Adrenal gland (tissue), 7 donors: ENCODE data around the gene CLCN6.

DNA sequence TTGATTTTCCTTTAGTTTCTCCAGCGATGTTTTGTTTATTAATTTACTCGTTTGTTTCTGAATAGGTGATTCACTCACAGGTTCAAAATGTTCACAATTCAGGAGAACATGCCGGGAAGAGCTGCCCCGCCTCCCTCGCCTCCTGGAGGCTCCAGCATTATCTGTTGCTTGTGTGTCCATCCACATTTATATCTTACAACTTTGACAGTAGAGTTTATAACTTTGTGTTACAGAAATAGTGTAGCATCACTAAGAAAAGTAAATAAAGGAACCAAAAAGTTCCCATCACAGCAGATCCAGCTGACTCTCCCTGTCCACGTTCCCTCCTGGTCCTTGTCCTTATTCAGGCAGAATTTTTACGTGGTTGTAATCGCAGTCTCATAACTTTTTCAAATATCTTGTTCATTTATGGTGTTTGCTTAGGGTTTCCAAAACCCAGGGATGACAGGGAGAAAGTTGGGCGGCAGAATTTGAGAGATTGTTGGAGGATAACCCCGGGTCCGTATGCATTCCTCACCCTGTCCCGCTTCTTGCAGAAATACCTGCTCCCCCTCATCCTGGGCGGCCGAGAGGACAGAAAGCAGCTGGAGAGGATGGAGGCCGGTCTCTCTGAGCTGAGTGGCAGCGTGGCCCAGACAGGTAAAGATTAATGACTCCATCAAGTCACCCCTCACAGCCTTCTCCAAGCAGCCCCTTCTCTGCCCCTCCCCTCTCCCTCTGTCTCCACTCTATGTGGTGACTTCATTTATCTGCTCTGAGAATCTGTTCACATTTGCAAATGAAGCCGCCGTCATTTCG, 147.9 kb downstream of the PEX14 start:
- PRO-cap, 3 experiments: no peak in any of the 3 experiments
- RAMPAGE, long total RNA, 4 experiments: no peak in any of the 4 experiments
- RRBS: no CpG with 5 or more reads among the region's 19 CpGs

- PRO-cap, 3 experiments: no peak in any of the 3 experiments
- RAMPAGE, long total RNA, 4 experiments: no peak in any of the 4 experiments
- RRBS: 93% methylated on average over 9 of the region's 35 CpGs
Measured at GRCh38 chr1:10660027-10660660, 136.3 kb downstream of the CASZ1 start.

DNA sequence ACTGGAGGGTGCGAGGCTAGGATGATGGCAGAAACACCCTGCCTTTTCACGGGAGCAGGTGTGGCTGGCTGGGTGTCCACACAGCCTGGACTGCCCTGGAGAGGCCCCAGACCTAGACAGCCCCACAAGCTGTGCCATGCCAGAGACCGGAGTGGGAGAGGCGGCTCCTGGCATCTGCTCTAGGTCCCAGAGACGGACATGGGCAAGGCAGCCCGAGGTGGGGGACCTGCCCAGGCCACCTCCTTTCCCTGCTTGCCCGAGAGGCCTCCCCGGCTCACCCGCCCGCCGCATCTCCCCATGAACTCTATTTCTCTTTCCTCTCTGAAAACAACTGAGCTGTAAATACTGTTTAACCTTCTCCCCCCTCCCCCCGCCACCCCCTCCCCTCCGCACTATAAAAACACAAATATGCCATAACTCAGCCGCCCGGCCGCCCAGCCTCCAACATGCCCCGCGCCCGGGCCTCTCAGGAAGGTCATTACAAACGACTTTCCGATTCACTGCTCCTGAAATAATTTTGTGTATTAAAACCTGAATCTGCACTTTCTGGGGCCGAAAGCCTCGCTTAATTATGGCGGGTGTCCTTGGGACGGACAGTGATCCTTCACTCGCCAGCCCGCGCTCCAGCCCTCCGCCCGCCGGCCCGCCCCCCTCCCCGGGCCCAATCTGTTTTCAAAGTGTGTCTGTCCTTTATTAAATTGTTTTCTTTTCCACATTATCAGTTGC, 124.4 kb downstream of the CASZ1 start:
- PRO-cap, 3 experiments: no peak in any of the 3 experiments
- RAMPAGE, long total RNA, 4 experiments: no peak in any of the 4 experiments
- RRBS: no CpG with 5 or more reads among the region's 33 CpGs

DNA sequence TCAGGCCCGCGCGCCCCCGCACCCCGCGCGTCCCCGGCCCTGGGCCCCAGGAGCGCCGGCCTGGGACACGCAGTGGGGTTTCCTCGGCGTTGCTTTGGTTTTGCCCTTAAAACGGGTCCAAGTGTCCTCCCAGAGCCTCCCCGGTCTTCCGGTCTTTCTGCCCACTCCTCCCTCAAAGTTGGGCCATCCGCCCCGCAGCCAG, 101.3 kb downstream of the CASZ1 start:
- PRO-cap, 3 experiments: peak in 2 of 3 experiments; most common plus-strand start position 49 of the sequence (in 2)
- RAMPAGE, long total RNA, 4 experiments: no peak in any of the 4 experiments
- RRBS: 3% methylated on average over 7 of the region's 18 CpGs

DNA sequence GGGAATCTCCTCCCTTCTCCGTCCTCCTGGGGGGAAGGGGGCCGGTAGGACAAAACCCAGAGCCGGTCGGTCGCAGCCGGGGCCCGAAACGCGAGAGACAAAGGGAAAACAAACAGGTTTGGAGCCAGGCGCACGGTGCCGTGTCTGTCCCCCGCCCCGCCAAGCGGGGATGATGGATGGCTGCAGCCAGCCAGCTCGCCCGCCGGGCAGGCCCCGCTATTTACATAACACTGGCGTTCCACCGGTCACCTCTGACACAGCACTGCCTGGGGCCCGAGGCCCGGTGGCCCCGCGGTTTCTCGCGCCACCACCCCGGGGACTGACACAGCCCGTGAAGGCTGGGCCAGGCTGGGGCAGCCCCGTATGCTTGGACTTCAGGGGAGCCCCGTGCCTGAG, 91.9 kb downstream of the CASZ1 start:
- PRO-cap, 3 experiments: peak in 3 of 3 experiments; most common plus-strand start position 254 of the sequence (in 1); most common minus-strand start position 171 of the sequence (in 3)
- RAMPAGE, long total RNA, 4 experiments: no peak in any of the 4 experiments
- RRBS: 62% methylated on average over 7 of the region's 31 CpGs

GRCh38 chr1:10774697-10775606, 21.5 kb downstream of the CASZ1 start:
- PRO-cap, 3 experiments: no peak in any of the 3 experiments
- RAMPAGE, long total RNA, 4 experiments: no peak in any of the 4 experiments
- RRBS: no CpG with 5 or more reads among the region's 21 CpGs

DNA sequence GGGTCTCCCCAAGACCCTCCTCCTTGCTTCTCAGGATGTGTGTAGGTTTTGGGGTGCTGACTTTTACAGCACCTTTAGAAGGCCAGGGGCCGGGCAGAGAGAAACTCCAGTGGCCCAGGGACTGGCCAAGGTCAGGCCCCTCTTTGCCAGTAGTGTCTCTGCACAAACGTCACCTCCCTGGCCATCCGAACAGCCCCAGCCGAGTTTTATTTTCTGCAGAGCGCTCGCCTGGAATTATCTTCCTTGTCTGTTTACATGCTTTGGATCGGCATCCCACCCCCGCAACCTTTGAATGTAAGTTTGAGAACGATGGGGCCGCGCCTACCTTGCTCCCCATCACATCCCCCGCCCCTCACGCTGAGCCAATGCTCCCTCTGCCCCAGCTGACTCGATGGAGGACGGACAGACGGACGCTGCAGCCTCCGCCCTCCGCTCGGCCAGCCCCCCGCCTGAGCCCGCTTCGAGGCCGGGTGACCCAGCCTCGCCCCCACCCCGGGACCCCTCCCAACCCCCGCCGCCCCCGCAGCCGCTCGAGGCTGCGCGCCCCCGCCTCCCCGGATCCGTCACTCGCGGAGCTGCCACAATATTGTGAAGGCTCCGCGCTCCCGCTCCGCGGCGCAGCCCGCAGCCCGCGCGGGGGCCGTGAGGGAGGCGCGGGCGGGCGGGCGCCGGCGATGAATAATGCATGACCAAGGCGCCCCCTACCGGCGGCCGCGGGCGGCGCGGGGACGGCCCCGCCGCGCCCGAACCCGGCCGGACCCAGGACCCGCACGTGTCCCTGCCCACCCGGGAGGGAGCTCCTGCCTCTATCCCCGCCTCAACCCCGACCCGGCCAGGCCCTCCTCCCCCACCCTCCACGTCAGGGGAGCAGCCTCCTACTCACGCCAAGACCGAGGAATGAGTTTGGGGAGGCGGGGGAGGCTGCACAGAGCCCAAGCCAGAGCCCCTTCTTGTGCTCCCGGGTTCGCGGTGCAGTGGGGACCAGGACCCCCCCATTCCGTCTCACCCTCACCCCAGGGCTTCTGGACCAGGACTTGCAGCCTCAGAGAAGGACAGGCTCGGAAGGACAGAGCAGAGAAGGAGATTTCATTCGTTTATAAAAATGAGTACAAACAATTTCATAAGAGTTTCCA, 70.5 kb upstream of the CASZ1 start:
- PRO-cap, 3 experiments: no peak in any of the 3 experiments
- RAMPAGE, long total RNA, 4 experiments: no peak in any of the 4 experiments
- RRBS: 2% methylated on average over 38 of the region's 87 CpGs

- PRO-cap, 3 experiments: no peak in any of the 3 experiments
- RAMPAGE, long total RNA, 4 experiments: no peak in any of the 4 experiments
- RRBS: no CpG with 5 or more reads among the region's 7 CpGs
Measured at GRCh38 chr1:11031470-11031972, 15.5 kb downstream of the MASP2 start.

DNA sequence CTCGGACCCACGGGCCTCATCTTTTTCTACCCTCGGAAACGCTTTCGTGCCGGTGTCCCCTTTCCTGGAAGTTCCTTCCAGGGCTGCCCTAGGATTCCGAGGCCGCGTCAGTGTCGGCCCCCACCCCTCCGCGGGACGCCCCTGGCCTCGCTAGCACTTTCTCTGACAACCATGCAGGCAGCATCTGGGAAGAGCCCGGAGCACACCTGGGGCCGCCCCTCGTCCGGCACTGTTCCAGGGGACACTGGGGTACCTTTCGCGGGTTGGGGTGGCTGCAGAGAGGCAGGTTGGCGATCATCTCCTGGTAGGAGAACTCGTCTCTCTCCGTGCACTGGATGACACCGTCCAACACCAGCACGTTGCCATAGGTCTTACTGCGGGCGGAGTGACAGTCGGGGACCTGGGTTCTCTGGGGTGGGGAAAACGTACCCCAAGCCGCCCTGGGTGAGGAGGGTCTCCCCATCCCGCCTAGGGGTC, 808 bp downstream of the SRM start:
- PRO-cap, 3 experiments: no peak in any of the 3 experiments
- RAMPAGE, long total RNA, 4 experiments: no peak in any of the 4 experiments
- RRBS: no CpG with 5 or more reads among the region's 31 CpGs

GRCh38 chr1:11060106-11060639, 355 bp upstream of the SRM start:
- PRO-cap, 3 experiments: peak in 3 of 3 experiments; most common plus-strand start chr1:11060213 (in 2)
- RAMPAGE, long total RNA, 4 experiments: no peak in any of the 4 experiments
- RRBS: 1% methylated on average over 13 of the region's 54 CpGs

DNA sequence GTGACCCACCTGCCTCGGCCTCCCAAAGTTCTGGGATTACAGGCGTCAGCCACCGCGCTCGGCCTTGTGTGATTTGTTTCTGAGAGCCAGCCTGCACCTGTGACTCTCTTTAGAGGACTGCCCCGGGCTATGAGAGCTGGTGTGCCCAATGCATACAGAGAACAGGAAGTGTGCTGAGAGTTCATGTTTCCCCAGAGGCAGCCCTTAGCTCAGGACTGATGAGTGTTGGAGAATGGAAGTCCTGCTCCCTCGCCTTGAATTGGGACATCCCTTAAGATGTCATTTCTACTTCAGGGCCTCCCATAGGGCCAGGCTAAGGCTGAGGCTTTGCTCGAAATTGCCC, 79.8 kb downstream of the UBIAD1 start:
- PRO-cap, 3 experiments: no peak in any of the 3 experiments
- RAMPAGE, long total RNA, 4 experiments: no peak in any of the 4 experiments
- RRBS: no CpG with 5 or more reads among the region's 8 CpGs

DNA sequence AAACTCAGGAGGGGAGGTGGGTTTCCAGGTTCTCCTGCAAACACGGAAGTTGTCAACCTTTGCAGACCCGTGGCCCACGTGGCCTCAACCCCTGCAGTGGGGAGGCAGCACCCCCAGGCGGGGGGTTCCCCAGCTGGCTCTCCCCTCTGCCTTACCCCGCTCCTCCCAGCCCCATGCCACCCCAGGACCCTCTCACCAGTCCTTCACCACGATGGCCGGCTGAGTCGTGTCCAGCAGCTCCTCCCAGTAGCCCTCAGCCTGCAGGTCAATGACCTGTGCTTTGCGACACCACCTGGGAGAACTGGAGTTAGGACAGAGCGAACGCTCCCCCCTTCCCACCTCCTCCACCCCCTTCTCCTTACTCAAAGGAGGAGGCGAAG, 4.7 kb downstream of the FBXO2 start:
- PRO-cap, 3 experiments: no peak in any of the 3 experiments
- RAMPAGE, long total RNA, 4 experiments: no peak in any of the 4 experiments
- RRBS: no CpG with 5 or more reads among the region's 12 CpGs

GRCh38 chr1:11653100-11653862, 948 bp downstream of the FBXO2 start:
- PRO-cap, 3 experiments: no peak in any of the 3 experiments
- RAMPAGE, long total RNA, 4 experiments: no peak in any of the 4 experiments
- RRBS: 18% methylated on average over 6 of the region's 17 CpGs

- PRO-cap, 3 experiments: peak in 3 of 3 experiments; most common plus-strand start chr1:11736870 (in 3); most common minus-strand start chr1:11736863 (in 3)
- RAMPAGE, long total RNA, 4 experiments: no peak in any of the 4 experiments
- RRBS: no CpG with 5 or more reads among the region's 16 CpGs
Measured at GRCh38 chr1:11736760-11737701, 1.1 kb downstream of the AGTRAP start.

DNA sequence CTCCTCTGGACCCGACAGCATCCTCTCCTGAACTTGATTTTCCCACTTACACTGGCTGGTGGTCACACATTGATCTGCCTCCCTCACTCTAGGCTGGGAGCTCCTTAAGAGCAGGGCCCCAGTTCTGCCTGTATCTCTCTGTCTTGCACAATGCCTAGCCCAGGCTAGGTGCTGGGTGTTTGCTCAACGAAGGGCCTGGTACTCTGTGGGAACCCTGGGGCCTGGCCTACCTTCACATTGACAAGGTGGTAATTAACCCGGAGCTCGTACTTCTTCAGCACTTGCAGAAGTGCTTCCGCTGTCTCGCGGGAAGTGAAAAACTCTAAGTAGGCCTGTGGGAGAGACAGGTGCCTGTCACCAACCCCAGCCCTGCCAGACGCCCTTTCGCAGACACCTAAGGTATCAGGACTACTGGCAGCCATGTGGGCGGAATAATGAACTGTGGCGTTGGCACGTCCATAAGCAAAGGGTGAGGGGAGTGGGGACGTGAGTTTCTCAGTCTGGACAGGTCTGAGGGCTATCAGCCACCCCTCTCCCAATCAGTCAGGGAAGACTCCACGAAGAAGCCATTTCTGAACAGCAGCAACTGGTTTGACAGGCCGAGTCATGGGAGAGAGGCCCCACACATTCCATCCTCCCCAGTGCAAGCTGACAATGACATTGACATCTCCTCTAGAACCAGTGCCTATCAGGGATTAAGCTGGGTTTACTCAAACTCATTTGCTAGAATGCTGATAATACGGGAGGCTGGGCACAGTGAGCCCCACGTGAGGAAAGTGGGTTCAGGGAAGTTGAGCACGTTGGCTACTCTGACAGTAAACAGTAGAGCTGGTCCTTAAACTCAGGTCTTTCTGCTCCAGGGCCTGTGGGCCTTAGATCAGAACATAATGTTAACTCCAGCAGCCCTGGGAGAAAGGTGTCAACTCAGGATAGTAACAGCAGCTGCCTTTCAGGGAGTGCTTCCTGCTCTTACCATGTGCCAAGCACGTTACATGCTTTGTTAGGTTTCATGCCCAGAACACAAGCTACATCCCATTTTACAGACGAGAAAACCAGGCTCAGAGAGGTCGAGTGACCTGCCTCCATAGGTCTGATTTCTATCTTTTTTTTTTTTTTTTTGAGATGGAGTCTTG, 13.3 kb downstream of the MTHFR start:
- PRO-cap, 3 experiments: no peak in any of the 3 experiments
- RAMPAGE, long total RNA, 4 experiments: no peak in any of the 4 experiments
- RRBS: no CpG with 5 or more reads among the region's 21 CpGs

DNA sequence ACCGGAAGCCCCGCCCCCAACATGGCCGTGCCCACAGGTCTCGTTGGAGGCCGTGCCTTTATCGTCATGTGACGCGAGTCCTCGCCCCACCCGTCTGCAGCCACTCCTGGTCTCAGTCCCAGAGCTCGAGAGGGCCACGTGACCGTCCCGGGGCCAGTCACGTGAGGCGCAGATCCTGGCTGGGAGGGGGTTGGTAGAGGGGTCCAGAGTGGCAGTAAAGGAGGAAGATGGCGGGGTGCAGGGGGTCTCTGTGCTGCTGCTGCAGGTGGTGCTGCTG, at the start of gene CLCN6:
Gene CLCN6, plus strand, starts transcription at position 156 of the 277 bp plus-strand sequence.
- PRO-cap, 3 experiments: peak in 3 of 3 experiments; most common plus-strand start position 214 of the sequence (in 2)
- RAMPAGE, long total RNA, 4 experiments: start-site peak on the plus strand in 3 of 4 experiments, centred at positions 183 to 214 of the sequence, 35 to 55 reads per replicate
- RRBS: no CpG with 5 or more reads among the region's 17 CpGs

- PRO-cap, 3 experiments: peak in 3 of 3 experiments; most common plus-strand start chr1:11909086 (in 2); most common minus-strand start chr1:11908964 (in 3)
- RAMPAGE, long total RNA, 4 experiments: no peak in any of the 4 experiments
- RRBS: 1% methylated on average over 4 of the region's 10 CpGs
Measured at GRCh38 chr1:11908915-11909144, 17.4 kb downstream of the KIAA2013 start.

- PRO-cap, 3 experiments: peak in 2 of 3 experiments; most common minus-strand start chr1:12067991 (in 2)
- RAMPAGE, long total RNA, 4 experiments: no peak in any of the 4 experiments
- RRBS: 19% methylated on average over 2 of the region's 11 CpGs
Measured at GRCh38 chr1:12067675-12068370, 4.7 kb downstream of the TNFRSF8 start.

DNA sequence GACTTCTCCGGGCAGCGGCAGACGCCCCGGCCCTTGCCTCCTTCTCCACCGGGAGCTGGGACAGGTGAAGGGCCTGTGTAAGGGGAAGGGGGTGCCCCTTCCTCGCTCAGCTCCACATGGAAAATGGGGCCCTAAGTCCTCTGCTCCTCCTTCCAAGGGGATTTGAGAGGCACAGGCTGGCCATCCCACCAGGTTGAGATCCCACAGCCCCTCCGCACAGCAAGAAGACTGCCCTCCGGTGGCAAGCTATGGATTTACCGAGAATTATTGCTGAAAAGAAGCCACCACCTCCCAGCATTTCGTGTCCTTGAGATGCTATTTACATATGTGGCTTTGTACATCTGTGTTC, 16.4 kb downstream of the TNFRSF8 start:
- PRO-cap, 3 experiments: no peak in any of the 3 experiments
- RAMPAGE, long total RNA, 4 experiments: no peak in any of the 4 experiments
- RRBS: no CpG with 5 or more reads among the region's 10 CpGs

GRCh38 chr1:12125367-12126027, 41.3 kb upstream of the TNFRSF1B start:
- PRO-cap, 3 experiments: peak in 1 of 3 experiments; most common plus-strand start chr1:12125883 (in 1); most common minus-strand start chr1:12125863 (in 1)
- RAMPAGE, long total RNA, 4 experiments: no peak in any of the 4 experiments
- RRBS: 27% methylated on average over 2 of the region's 16 CpGs